ENCODE results near the genes TMPRSS7, CCDC80 and ATP6V1A.

GRCh38 chr3:111739187-111740041 lies 64.9 kb downstream of the PLCXD2 start:
- RRBS, result no CpG with 5 or more reads among the region's 5 CpGs

- RRBS, result no CpG with 5 or more reads among the region's 8 CpGs
Observed at GRCh38 chr3:112034292-112034920, at the start of gene TMPRSS7. Gene TMPRSS7 (plus strand): TSS chr3:112034736.

DNA sequence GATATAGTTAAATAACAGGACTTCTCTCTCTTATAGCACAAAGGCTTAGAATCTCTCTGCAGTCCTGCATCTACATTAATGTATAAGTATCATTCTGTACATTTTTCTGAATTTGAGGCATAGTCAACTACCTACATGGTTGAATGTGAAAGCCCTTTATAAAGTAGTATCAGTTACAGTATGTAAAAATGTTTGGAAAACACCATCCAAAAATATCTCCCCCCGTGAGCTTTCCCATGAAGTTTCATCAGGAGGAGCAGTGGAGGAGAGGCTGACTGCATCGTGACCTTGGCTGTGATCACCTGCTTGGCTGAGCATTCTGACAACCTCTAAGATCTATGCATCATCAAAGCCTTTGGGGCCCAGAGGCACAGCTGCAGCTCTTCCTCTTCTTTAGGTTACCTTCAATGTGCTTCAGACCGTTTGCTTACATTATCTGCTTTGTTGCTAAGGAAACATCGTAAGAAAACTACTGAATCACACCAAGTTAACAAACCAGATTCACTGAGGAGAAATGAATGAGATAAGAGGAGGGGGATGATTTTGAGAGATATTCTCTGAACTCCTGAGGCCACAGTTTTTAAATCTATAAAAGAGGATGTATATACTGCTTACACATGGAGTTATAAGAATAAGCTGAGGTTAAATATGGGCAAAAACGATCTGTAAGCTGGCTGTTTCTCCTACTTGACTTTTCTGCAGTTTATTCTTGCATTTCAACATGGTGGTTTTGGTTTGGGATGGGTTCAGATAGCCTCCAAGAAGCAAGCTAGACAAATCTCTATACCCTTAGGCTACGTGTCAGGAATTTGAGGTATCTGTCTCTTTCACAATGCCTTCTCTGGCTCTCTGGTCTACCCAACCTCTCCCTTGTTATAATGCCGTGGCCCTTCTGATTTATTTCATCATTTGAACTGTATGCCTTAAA lies 4.1 kb downstream of the GCSAM start:
- RRBS, result no CpG with 5 or more reads among the region's 7 CpGs

DNA sequence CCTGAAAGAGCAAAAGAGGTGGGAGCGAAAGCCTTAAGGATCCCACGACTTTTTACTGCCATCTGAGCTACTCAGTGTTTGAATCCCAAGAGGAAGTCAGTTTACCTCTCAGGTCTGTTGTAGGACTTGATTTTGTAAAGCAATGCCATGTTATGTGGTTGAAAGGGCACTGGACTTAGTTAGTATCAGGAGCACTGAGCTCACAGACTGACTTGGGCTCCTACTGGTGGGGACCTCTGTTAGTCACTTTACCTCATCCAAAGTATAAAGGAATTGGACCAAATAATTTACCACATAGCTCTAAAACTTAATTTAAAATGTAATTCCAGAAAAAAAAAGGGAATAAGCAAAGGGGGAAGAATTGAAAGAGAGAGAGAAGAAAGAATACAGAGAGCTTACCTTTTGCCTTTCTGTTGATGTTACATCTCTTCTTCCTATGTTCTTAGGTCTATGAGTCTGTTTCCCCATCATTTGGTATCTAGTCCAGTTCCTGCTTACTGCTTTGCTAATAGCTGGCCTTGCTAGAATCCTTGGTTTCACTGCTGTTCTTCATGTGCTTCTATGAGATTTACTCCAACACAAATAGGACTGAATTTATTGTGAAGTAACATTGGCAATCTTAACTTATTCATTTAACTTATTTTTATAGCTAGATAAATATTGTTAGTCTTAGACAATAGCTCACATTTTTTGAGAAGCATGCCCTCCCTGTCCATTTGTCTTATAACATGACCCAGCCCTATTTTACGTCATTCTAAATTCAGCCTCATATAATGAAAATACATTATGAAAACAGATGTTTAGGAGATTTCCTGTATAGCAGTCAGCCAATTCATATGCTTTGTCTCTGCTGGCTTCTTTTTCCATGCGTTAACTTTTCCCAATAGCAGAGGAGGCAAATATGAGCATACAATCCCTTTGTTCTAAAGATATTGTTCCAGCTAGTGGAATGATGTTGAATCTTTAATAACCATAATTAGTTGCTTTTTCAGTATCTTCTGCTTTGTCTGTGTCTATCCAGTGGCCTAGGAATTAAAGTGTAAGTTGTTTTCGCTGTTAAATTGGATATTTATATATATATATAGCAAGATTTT lies 29.0 kb downstream of the CD200 start:
- RRBS, result no CpG with 5 or more reads among the region's 5 CpGs

DNA sequence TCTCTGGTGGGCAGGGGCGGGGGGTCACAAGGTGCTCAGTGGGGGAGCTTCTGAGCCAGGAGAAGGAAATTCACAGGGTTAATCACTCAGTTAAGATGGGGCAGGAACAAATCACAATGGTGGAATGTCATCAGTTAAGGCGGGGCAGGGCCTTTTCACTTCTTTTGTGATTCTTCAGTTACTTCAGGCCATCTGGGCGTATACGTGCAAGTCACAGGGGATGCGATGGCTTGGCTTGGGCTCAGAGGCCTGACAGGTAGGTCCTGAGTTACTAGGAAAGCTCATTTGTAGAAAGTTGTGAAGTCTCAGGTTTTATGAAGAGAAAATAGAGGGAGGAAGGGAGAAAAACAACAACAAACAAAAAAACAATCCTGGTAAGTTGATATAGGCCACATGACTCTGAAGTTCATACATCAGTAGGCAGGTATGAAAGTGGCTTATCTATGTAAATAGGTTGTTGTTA lies 67.7 kb downstream of the CD200 start:
- RRBS, result no CpG with 5 or more reads among the region's 5 CpGs

- RRBS, result no CpG with 5 or more reads among the region's 22 CpGs
Observed at GRCh38 chr3:112422526-112423293, 76.6 kb downstream of the BTLA start.

- RRBS, result no CpG with 5 or more reads among the region's 6 CpGs
Observed at GRCh38 chr3:112580481-112580998, 18.7 kb downstream of the SLC35A5 start.

DNA sequence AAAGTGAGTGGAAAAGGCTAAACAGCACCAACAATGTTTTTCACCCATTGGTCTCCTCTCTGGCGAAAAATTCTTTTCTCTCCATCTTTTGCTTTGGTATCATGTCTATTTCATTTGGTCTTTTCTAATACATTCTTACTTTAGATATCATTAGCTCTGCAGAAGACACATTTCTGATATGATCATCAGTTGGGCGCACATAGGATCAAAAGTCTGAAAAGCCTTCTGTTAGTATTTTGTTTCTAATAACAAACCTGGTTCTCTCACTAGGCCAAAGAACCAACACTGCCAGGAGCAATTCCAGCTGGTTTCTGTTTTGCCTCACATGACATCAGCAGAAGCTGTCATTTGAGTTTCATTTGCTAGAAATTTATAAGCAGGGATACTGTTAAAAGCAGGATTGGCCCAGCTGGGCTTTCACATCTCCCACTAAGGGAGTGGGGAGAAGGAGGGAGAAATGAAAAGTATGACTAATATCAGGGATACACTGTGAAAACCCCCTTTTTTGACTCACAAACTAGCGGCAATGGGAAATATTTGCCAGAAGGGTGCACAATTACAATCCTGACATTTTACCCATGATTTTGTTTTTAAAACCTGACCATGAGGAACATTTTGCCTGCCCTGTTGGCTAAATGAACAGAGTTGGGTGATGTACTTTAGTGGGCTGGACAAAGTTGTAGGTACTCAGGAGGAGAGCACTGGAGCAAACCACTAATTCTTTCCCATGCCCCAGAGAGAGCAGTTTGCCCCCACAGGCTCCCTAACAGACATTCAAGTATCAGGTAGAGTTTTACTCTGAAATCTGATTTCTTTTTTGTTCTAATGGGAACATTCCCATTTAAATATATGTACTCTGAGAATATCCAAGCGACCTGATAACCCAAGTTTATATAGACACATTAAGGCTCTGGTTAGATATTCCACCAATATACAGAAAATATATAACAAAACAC lies 5.2 kb downstream of the CCDC80 start:
- RRBS, result no CpG with 5 or more reads among the region's 4 CpGs

GRCh38 chr3:112640558-112641405 lies at the start of gene CCDC80:
Gene CCDC80 (minus strand): TSS chr3:112641143.
- RRBS, result no CpG with 5 or more reads among the region's 10 CpGs

GRCh38 chr3:112664882-112665228 lies 23.9 kb upstream of the CCDC80 start:
- RRBS, result no CpG with 5 or more reads among the region's 14 CpGs

- RRBS, result no CpG with 5 or more reads among the region's 3 CpGs
Observed at GRCh38 chr3:112835298-112835788, 11.3 kb downstream of the CD200R1L start.

- RRBS, result no CpG with 5 or more reads among the region's 8 CpGs
Observed at GRCh38 chr3:113168440-113168998, 42.8 kb upstream of the BOC start.

DNA sequence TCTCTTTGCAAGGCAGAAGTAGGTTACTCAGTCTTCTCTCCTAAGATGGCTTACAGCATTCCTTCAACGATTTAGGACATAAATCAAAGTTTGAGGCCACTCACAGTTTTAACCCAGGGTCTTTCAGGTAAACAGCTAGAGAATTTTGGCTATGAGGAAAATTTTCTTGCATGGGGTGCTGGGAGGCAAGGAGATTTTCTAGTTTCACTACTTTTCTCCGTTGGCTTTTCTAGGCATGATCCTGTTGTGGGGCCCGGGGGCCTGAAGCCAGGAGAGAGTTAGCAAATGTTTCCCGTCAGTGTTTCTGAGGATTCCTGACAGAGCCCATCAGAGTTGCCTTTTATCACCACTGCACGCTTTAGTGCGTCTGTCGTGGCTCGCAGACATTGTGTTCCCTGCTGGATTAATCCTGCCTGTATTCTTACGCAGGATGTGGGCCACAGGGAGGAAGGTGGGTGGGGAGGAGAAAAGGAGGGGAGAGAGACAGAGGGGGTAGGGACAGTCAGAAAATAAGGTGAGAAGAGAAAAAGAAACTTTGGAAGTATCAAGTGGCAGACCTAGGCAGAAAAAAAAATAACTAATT lies 18.1 kb upstream of the BOC start:
- RRBS, result no CpG with 5 or more reads among the region's 9 CpGs

- RRBS, result no CpG with 5 or more reads among the region's 19 CpGs
Observed at GRCh38 chr3:113270494-113271557, 59.5 kb downstream of the BOC start.

DNA sequence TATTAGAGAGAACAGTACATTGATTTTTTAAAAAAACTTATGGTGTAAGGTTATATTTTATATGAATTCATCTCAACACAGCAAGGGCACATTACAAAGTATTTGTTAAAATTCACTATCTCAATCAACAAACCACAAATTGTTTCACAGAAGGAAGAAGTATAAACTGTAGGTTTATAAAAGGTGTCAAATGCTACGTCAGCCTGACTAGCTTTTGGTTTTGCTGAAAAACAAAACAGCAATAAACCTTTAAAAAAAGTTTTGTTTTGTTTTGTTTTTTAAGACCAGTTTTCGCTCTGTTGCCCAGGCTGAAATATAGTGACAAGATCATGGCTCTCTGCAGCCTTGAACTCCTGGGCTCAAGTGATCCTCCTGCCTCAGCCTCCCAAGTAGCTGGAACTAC lies 4.0 kb downstream of the NAA50 start:
- RRBS, result no CpG with 5 or more reads among the region's 2 CpGs

- RRBS, result 0% methylated on average over 2 of the region's 18 CpGs
Observed at GRCh38 chr3:113746855-113747207, at the start of gene ATP6V1A. Gene ATP6V1A (plus strand): TSS chr3:113747035.

DNA sequence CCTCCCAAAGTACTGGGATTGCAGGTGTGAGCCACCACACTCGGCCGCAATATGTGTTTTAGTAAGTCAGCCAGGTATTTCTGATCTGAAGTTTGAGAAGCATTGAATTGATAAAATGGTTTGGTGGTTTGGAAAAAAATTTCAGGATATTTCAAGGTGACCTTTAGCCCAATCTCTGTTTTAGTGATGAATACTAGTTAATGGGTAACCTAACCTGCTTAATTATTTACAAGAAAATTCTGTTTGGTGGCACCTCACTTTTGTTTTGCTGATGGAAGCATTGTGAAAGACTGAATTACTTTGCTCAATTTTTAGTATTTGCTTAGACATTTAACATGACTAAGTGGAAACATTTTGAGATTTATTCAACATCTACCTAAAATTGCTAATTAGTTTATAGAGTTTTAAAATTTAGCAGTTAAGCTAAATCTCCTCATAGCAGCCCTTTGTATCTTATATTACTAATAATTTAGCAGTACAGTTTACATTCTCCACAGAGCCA lies 35.2 kb downstream of the GRAMD1C start:
- RRBS, result no CpG with 5 or more reads among the region's 2 CpGs

DNA sequence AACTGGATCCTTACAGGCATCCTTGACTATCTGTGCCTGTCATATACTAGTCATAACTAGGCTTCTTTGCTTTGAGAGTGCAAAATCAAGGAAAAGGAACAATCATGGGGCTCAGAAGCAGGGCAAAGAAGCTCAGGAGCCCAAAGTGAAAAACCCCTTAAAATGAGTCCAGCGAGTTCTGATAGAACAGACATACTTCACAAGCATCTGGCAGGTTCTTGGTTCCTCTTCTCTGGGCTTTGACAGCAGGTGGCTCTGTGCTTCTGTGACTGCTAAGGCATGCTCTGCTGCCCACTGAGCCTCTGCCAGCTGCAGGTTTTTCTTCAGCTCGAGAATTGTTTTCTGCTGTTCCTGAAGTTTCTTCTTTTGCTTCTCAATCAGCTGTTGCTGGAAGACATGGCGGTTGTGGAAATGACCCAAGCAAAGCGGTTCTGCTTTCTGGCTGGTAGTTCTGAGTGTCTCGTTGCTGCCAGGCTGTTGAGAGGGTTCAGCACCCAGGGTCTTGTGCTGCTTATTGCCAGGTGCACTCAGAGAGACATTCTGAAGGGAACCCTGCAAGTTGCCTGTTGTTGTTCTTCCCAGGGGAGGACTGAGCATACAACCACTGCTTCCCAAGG lies 50.9 kb downstream of the CCDC191 start:
- RRBS, result no CpG with 5 or more reads among the region's 5 CpGs

DNA sequence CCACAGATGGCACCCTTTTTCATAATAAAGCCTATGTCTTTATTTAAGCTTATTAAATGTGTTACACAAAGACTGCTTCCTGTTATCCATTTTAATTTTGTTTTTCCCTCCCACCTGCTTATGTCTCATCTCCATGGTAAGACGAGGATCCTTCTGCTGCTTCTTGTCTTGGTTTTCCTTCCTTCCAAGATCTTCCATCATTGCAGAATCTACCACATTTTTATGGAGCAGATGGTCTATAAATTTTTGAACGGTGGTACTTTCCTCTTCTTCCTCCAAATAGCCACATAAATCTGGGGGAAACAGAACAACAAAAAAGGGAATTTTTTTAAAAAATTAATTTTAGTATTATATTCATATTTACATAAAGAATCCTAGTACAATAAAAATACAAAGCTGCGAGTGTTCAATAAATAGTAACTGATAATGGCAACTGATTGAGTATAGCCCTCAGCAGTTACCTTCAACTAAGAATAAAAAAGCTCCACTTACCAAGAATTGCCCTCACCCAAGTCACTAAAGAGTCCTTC lies 19.8 kb downstream of the CCDC191 start:
- RRBS, result no CpG with 5 or more reads among the region's 3 CpGs

DNA sequence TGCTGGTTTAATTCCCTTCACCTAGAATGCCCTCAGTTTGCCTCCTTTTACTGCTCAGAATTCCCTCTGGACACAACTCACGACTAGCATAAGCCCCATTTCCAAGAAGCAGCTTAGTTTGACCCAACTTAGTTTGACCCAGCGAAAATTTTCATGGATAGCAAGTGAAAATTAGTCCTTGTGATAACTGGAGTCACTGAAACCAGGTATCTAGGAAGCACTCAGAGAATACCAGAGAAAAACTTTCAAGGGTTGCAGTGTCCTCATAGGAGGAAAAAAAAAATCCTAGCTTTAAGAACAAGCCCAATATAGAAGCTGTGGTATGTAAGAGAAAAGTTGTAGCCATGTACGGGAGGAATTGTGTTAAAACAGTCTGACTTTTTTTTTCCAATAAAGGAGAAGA lies 111.0 kb downstream of the TIGIT start:
- RRBS, result no CpG with 5 or more reads among the region's 3 CpGs

Measured in SK-N-MC (cell line).